Cardiac atrium fibroblast (primary cell): ENCODE results near the genes TP53BP2, FBXO28 and CNIH4.

- RAMPAGE, long total RNA: no peak
Observed at GRCh38 chr1:223000560-223001158, 142.4 kb downstream of the TLR5 start.

DNA sequence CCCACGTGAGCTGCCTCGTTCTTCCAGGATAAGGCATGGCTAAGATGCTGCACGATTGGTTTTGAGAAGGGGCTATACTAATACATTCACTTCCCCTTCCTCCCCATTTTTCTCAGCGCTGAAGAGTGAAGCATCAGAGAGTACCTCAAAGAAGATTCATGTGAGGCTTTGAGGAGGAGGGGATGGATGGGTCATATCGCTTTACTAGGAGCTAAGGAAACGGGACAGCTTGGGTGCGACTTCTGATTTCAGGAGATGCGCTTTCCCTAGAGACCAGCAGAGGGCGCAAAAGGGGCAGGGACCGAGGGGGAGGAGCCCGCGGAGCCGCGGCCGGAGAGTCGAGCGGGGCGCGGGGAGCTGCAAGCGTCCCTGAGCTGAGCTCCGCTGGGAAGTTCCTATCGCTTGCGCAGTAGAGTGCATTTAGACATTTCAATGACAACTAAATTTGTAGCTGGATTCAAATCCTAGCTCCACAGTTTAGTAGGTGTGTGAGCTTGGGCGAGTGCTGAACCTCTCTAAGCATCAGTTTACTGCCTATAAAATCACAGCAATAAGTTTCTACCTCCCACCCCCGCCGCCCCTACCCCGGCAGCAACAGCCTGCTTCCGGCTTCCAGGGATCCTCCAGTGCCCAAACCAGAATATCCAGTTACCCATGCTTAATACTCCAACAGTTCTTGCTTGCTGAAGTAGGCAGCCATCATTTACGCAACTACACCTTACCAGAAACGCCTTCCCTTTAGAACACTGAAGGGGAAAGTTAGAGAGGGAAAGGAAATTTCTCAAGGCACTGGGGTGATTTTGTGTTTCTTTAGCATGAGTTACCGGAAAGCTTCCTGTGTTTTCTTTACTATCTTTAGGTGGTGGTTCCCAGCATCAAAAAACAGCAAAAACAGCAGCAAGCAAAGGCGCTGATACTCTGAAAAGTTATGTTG is 9.2 kb downstream of the TLR5 start:
- RAMPAGE, long total RNA: no peak

DNA sequence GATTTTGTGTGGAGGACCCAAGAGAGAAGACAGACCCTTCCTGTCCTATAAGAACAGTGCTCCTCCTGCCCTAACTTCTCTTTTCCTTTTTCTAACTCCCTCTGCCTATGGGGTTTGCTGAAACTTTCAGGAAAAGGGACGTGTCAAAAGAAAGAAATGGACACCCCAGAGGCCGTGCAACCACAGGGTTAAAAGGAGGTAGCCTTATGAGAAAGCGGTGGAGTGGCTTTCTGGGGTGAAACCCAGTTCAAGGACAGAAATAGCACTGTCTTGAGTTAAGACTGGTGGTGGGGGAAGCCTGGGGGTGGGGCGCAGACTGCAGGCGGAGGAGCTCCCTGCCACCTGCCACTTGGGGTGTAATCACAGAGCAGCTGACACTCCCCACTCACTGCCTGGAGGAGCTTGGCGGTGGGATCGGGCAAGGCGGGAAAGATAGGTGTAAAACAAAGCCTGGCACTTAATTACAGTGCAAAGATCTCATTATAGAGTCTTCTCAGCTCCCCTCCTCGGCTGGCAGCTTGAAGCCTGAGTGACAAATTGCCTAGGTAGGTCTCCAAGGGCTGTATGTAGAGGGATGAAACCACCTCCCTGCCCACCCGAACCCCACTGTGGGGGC is 759 bp upstream of the TLR5 start:
- RAMPAGE, long total RNA: no peak

DNA sequence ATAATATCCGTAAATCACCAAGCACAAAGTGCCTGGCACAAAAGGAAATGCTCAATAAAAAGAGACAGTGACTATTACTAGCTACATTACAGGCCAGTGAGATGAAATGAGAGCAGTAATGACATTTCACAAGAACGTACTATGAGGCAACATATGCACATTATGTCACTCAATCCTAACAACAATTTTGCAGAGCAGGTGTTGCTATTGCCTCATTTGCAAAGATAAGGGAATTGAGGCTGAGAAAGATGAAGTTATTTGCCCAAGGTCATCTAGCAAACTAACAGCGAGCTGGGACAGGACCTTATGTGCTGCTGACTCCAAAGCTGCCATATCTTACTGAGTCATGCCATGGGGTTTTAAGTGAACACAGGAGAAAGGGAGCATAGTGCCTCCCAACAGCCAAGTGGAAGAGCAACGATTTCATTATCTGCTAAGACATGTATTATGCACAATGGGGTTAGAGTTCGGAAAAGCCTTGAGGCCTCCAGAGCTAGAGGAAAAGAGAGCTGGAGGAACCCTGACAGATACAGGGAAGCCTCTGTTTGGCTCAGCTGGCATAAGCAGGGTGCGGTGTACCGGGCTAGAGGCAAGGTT is 107.3 kb upstream of the TLR5 start:
- RAMPAGE, long total RNA: no peak

DNA sequence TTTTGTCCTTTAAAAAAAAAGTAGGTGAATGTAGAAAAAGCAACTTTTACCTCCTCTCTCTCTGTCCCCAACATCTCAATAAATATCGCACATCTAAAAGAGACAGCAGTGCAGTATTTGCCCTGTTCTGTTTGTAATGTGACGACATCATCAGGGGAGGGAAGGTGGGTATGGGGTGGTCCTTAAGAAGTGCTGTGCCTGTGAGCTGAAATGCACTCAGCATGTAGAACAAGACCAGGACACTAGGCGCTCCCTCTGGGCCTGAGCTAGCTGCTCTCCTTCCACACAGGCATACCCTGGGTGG is 43.9 kb downstream of the SUSD4 start:
- RAMPAGE, long total RNA: no peak

- RAMPAGE, long total RNA: no peak
Observed at GRCh38 chr1:223639360-223639565, 26.2 kb downstream of the CAPN8 start.

GRCh38 chr1:223700459-223701763 is 11.4 kb upstream of the CAPN2 start:
- RAMPAGE, long total RNA: no peak

GRCh38 chr1:223718732-223719279 is 6.5 kb downstream of the CAPN2 start:
- RAMPAGE, long total RNA: no peak

GRCh38 chr1:223792111-223792667 is 53.6 kb downstream of the TP53BP2 start:
- RAMPAGE, long total RNA: no peak

- RAMPAGE, long total RNA: no peak
Observed at GRCh38 chr1:223813737-223814551, 31.8 kb downstream of the TP53BP2 start.

GRCh38 chr1:223845796-223846626 is at the start of gene TP53BP2:
TSS of gene TP53BP2 (minus strand) at chr1:223845947.
- RAMPAGE, long total RNA: no peak

GRCh38 chr1:224011463-224012325 is 102.2 kb upstream of the FBXO28 start:
- RAMPAGE, long total RNA: no peak

DNA sequence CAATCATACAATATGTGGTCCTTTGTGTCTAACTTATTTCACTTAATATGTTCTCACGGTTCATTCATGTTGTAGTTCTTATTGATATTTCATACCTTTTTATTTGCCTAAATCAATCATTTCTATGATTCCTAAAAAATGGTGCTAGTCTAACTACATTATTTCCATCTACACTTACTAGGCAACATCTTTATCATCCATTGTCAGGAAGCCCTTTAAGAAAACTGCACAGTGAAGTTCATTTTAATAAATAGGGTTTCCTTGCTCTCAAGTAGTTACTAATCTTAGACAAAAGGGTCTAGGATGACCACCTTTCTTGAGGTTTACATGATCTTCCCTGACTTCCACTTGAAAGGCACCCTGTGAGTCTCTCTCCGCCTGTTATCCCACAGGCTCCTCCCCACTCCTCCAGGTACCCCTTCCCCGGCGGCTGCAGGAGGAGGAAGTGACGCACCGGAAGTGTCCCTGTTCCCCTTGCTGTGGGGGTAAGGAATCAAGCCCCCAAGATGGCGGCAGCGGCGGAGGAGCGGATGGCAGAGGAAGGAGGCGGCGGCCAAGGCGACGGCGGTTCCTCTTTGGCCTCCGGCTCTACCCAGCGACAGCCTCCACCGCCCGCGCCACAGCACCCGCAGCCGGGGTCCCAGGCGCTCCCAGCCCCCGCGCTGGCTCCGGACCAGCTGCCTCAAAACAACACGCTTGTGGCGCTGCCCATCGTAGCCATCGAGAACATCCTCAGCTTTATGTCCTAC is at the start of gene FBXO28:
Gene FBXO28, plus strand, starts transcription at position 488 of the 749 bp plus-strand sequence.
- RAMPAGE, long total RNA: start-site peak on the plus strand centred at position 480 of the sequence, 18 bp wide, 232 and 45 reads in 2 replicates

DNA sequence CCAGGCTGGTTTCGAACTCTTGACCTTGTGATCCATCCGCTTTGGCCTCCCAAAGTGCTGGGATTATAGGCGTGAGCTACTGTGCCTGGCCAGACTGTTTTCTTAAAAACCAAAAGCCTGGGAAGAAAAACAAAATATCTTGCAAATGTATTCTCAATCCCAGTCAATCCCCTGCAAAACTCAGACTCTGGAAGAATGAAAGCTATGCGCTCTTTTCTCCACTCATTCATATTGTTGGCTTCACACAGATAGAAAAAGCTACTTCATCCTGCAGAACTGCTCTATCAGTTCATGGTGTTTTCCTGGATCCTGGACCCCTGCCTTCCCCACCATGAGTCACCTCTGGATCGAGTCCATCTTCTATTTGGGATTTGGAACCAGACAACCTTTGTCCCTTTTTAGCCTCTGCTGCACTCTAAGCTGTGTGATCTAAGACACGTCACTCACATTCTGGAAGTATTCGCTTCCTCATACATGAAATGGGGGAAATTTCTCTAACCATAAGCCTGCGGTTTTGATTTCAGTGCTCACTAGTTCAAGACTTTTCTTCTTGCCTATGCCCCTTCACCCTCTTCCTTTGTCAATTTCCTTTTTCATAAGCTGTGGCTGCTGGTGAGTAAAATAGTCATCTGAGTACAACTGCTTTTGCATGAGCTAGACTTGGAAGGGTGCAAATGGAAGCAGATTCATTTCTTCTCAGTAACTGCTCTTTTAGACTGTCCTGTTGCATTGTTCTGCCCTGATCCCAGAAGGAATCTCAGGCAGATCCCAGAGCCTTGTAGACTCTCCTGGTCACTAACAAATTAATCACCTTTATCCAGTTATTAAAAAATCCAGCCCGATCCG is 14.1 kb upstream of the DEGS1 start:
- RAMPAGE, long total RNA: no peak

- RAMPAGE, long total RNA: start-site peak on the plus strand at chr1:224356874-224356908, 731 and 156 reads in 2 replicates
Observed at GRCh38 chr1:224356640-224357766, at the start of gene CNIH4. TSS of gene CNIH4 (plus strand) at chr1:224356879.

DNA sequence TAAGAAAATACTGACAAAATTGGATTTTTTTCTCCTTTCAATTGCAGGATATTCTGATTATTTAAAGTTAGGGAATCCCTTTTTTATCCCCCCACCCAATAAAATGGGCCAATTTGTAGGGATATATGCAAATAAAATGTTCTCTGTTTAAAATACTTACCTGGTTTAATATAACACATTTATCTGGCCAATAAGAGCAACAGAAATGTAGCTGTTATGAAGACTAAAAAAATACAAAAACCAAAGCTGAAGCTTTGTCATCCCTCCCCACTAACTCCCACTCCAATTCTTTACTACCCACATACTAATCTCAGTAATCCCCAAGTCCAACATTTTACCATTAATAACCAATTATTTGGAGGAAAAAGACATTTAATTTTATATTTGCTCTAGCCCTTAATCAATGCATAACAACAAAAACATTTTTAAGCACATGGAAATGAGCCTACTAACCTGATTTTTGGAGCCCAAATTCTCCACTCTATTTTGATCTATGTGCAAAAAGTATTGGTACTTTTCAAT is 30.0 kb downstream of the CNIH4 start:
- RAMPAGE, long total RNA: no peak

DNA sequence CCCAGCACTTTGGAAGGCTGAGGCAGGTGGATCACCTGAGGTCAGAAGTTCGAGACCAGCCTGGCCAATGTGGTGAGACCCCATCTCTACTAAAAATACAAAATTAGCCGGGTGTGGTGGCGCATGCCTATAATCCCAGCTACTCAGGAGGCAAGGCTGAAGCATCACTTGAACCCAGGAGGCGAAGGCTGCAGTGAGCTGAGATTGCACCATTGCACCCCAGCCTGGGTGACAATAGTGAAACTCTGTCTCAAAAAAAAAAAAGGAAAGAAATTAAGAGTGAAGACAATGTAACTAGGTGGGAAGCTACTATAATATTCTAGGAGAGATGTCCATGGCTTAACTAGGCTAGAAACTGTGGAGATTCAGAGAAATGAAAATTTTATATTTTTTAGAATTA is 12.1 kb downstream of the WDR26 start:
- RAMPAGE, long total RNA: no peak

- RAMPAGE, long total RNA: no peak
Observed at GRCh38 chr1:224435265-224436029, 850 bp upstream of the WDR26 start.

DNA sequence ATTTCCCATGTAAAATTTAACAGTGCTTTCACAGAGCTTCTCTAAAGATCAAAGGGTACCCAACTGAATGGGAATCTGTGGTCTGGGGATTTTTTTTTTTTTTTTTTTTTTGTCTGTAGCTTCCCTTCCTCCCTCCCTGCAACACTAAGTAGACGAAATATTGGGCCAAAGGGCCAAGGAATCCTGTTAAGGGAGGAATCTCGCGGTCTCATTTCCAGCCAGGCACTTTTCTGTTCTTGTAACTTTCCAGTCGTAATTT is 22.8 kb upstream of the WDR26 start:
- RAMPAGE, long total RNA: no peak

GRCh38 chr1:224733203-224733830 is 117.2 kb downstream of the CNIH3 start:
- RAMPAGE, long total RNA: no peak